Right common carotid artery plus branches (tissue), 1 donor: ENCODE data around the gene CERS3.

DNA sequence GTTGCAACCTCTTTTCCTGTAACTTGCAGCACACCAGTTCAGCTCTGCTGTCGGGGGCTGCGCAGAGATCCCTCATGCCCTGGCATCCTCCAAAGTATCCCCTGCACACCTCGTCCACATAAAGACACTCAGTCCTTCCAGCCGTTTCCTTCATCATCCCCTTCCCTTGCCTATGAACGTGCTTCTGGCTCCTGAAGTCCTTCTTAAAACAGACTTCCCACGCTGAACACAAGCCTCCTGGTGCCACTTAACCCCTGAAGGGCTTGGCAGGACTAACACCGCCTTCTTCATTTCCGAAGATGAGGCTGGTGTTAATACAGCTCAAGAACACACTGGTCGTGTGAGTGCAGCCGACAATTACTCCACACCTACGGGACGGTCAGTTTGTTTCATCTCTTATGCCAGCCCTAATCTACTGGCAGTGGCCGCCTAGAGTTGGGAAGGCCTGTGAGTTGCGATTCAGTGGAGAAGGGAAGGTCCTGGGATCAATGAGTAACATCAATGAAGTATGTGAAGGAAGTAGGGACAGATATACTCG is 156.1 kb downstream of the ADAMTS17 start:
- PRO-cap: no peak

DNA sequence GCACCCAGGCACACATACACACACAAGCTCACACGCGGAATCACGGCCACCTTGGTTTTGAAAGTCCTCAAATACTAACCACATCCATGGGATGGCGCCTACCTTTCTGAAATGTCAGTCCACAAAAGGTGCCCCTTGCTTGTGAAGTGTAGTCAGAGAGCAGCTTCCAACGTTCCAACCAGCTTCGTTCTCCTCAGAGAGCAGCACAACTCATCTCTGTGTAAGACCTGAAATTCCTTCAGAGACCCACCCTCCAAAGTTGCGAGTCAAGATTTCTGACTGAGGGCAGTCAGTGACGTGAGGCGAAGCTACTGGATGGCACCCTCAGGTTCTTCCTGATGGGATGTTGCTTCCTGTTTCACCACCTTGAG is at the start of gene CERS3:
Gene CERS3, minus strand, starts transcription at position 240 of the 371 bp plus-strand sequence.
- PRO-cap: no peak

DNA sequence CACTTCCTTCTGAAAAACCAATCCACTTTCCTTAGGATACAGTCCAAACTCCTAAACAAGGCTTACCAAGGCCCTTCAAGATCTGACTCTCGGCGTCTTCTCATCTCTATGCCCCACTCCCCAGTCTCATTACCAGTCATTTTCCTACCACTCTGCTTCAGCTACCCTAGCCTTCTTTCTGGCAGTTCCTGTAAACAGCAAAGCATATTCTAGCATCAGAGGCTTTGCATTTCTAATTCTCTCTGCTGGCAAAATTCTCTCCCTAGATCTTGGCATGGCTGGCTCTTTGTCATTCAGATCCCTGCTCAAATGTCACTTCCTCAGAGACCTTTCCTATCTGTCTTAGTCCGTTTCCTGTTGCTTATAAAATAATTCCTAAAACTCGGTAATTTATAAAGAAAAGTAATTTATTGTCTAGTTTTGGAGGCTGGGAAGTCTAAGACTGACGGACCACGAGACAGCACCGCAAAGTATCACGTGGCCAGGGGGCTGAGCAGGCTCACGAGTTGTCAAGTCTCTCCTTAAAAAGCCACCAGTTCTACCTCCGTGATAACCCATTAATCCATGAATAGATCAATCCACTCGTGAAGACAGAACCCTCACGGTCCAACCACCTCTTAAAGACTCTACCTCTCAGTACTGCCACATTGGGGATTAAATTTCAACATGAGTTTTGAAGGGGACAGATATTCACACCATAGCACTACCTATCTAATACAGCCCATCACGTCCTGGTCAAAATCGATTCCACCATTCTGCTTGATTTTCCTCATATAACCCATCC is 942 bp downstream of the LINS1 start:
- PRO-cap: no peak

DNA sequence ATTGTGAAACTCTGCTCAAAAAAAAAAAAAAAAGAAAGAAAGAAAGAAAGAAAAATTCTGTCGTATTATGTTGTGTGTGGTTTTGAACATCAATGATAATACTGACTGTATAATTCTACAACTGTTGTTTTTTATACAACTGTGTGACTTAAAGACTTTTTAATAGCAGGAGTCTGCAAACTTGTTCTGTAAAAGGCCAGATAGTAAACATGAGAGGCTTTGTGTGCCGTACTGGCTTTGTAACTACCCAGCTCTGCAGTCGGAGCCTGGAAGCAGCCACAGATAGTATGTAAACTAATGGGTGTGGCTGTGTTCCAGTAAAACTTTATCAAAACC is 11.8 kb downstream of the ASB7 start:
- PRO-cap: unidirectional peak, plus-strand start at position 258 of the sequence

DNA sequence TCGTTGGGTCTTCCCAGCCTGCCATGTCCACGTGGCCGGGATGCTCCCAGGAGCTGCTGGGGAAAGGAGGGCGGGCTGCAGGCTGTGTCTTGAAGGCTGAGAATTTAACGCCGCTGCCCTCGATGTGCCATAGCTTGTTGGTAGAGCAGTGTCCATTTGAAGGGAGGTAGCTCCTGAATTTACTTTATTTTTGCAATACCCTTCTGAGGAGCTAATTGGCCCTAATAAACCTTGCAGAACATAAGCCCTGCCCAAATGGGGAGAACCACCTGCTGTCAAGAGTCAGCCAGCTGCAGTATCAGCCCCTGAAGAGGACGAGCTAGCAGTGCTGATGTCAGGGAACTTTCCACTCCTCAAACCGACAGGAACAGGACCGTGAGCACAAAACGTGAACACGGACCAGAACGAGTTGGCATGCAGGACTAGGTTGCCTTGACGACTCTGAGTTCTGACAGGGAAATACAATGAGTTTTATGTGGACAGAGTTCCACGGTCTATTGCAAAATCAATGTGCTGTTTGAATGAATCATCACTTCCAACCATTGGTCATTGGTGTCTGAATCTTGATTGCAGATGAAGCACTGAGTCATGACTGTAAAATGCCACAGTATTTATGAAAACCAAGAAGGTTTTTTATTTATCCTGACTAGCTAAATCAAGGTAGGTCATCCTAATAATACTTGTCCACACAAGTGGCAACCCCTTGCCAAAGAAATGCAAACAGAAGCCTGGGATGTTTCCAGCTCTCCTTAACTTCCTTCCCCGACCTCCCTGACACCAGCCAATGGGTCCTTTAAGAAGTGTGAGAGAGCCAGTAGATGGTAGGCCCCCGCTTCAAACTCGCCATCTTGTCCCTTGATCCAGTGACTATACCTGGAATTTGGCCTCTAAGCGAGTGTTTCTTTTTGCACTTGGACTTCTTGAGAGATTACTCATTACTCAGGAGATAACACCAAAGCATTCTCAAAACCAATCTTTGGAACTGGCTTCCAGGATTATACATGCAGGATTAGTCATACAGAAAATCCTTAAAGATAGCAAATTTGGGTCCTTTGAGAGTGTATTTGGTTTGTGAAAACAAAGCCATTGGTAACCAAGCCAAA is 119.5 kb downstream of the ASB7 start:
- PRO-cap: no peak

DNA sequence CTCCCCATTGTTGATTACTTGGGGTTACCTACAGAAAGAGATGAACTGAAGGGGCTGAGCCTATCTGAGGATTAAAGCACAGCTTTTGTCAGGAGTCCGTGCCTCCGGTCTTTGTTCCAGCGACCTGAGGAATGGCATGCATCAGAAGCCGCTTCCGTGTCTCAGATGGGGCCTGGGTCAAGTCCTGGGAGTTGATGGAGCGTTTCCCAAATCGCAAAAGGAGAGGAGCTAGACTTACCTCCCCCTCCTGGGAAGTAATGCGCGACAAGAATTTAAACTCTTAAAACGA is 1.0 kb upstream of the ALDH1A3 start:
- PRO-cap: no peak

- PRO-cap: no peak
These were observed 8.1 kb downstream of the LRRK1 start for GRCh38 chr15:100926979-100927873.

DNA sequence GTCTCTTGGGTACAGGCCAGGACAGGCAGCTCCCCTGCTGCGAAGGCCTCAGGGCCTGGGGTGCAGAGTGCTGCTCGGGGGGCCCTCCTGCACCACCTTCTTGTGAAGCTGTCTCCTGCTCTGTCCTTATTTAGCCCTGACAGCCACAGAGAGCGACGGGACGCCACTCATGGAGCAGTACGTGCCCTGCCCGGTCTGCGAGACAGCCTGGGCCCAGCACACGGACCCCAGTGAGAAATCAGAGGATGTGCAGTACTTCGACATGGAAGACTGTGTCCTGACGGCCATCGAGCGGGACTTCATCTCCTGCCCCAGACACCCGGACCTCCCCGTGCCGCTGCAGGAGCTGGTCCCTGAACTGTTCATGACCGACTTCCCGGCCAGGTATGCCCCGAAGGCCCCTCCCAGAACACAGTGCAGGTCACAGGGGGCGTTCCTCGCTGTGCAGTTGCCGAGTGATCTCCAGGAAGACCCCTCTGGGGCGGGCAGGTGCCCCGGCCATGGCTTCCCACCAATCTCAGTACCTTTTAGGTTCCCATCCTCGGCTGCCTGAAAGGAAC is 132.5 kb downstream of the LRRK1 start:
- PRO-cap: no peak

DNA sequence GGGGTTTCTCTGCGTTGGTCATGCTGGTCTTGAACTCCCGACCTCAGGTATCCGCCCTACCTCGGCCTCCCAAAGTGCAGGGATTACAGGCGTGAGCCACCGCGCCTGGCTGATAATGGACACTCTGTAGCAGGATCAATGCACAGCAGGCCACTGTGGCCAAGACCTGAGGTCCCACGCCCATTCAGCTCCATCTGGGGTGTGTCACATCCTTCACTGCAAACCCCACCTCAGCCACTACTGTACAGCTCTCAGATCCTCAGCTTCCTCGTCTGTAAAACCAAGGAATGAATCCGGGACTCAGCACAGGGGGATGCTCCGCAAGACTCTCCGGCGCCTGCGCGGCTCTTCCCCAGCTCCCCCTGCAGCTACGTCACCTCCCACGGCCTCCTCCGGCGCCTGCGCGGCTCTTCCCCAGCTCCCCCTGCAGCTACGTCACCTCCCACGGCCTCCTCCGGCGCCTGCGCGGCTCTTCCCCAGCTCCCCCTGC is 166.0 kb downstream of the CHSY1 start:
- PRO-cap: no peak

GRCh38 chr15:101088782-101089127 is 163.1 kb downstream of the CHSY1 start:
- PRO-cap: no peak

DNA sequence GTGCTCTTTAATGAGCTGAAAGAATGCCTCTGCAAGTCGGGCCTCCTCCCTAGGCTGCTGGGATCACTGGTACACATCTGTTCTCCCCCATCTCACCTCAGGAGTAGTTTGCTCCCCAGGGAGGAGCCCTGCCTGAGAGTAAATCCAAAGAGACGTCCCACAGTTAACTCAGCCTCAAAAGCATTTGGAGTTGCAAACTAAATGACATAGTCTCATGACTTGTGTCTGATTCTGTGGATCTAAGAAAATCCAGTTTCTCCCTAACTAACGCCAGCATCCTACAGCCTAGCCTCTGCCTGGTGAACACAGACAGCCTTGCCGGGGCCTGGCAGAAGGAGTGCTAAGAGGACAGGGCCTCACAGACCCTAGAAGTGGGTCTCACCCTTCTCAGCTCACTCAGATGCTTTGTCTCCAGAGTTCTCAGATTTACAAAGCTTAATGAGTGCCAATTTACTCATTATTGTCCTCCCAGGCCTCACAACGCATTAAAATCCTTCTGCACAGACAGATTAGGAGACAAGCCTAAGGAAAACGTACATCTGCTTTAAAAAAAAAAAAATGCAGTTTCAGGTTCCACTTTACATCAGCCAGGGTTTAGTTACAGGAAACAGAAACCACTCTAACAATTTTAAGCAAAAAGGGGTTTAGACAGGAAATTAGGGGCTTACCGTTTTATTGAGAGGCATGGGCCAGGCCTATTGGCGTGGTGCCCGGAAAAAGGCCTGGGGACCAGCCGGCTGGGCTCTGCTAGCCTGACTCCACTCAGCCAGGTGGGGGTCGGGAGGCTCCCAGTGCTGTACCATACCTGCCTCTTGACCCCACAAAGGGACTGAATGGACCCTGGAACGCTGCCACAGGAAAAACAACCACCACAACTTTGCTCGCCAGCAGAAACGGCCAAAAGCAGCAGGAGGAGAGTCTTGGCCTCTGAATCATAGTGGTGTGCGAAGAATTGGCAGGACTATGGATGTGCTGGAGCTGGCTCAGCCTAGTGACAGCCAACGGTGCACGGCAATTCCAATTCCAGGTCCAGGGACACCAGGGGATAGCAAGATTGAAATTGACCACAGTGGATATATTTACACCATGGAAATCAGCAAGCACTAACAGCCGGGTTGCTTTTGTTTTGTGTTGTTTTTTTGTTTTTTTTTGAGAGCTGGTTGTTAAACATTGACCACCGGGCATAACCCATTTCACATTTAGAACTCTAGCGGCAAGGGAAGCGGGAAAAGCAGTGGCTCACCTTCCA is 124.4 kb downstream of the CHSY1 start:
- PRO-cap: no peak

- PRO-cap: no peak
These were observed 67.9 kb downstream of the CHSY1 start for GRCh38 chr15:101184014-101184331.

GRCh38 chr15:101243273-101244228 is 8.3 kb downstream of the CHSY1 start:
- PRO-cap: no peak

GRCh38 chr15:101244858-101245858 is 6.7 kb downstream of the CHSY1 start:
- PRO-cap: no peak

DNA sequence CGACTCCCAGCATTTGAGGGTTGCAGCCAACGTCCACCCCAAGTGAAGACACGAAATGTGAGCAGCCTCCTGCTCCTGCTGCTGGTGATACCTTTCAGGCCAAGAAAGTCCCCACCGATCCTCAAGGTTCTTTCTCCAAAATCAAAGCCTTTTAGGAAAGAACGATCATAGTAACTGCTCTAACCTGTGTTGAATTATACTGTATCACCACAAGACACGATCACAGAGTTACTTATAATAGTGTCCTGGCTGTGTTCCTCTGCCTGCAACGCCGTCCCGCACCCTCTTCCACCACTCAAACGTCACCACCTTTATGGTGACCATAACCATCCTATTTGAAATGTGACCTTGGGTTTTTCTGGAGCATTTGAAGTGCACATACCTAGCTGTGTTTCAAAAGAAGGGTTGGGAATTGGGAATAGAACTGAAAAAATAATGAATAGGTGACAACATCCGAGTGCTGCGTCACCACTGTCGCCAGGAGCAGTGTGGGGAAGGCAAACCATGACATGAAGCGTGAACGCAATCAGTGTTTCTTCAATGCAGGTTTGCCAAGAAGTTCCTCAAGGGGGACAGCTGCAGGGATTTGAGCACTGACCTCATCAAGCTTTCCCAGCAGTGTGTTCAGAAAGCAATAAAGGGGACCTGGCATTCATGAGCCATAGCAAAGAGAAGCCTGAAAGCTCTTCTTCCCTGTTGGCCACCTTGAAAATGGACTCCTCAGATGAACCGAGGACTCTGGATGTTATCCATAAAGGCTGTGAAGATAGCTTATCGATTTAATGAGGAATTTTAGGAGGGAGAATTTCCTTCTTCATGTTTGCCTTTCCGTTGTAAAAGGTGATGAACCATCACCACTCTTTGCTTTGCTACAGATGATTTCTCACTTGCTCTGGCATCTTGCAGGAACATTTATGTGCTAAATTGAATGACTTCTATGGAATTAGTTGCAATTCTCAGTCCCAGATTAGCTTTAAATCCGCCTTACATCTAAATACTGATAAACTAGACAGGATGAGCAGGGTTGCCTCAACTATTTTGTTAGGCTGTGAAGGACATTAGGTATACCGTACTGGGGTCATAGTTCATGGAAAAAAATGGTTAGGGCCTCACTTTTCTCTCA is 914 bp upstream of the SELENOS start:
- PRO-cap: no peak

DNA sequence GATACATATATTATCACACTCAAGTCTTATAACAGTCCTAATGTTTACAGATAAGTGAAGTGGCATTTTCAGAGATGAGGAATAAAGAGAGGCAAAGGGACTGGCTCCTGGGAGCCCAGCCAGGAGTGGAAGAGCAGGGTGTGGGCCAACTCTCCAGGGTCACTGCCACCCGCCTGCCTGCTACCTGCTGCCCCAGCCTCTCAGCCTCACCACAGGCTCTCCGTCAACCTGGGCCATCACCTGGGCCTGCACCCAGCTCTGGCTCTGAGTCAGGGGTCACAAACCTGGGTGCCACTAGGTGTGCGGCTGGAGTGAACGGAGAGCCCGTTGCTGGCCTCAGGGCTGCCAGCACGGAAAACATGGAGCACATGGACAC is 73.3 kb upstream of the SNRPA1 start:
- PRO-cap: no peak

DNA sequence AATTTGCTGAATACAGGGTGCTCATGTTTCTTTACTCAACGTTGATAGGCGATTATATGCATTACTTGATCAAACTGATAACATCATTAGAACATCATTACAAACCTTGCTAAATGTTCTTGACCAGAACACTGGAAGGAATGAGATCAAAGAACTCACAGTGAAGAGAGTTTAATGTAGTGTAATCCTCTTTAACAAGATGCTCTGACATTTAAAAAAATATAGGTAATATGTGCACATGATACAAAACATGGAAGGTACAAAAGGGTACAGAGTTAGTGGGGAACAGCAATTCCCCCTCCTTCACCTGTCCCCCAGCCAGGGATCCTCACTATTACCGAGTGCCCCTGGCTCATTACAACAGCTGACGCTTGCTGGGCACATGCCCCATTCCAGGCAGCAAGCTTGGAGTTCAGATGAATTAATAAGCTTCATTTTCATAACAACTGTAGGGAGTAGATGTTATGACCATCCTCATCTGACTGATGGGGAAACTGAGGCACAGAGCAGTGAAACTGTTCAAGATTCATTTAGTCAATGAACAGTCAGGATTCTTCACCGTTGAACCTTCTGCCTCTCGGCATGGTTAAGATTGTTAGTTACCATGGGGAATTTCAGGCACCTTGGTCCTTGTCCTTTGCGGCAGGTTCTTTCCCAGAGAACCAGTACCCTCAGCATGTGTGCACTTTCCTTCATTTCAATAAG is 41.2 kb downstream of the PCSK6 start:
- PRO-cap: no peak

- PRO-cap: no peak
These were observed 11.2 kb upstream of the PCSK6 start for GRCh38 chr15:101500708-101501122.

- PRO-cap: no peak
These were observed 40.6 kb upstream of the PCSK6 start for GRCh38 chr15:101530005-101530688.

DNA sequence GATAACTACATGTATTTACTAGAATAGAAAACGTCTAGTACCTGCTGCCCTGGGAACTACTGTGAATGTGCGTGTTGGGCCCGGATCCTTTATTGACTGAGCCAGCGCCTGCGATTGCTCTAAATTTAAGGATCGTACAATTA is 655 bp downstream of the TM2D3 start:
- PRO-cap: bidirectional peak, plus-strand start outside the sequence, minus-strand start at position 98 of the sequence